Neural cell (in vitro differentiated cells): ENCODE results near the genes ABHD17B and RORB.

GRCh38 chr9:71713806-71714446 lies 54.4 kb downstream of the CEMIP2 start:
- RAMPAGE, long total RNA, result no peak

- RAMPAGE, long total RNA, result no peak
Observed at GRCh38 chr9:71756568-71757053, 11.7 kb downstream of the CEMIP2 start.

GRCh38 chr9:71909944-71910703 lies 869 bp downstream of the ABHD17B start:
- RAMPAGE, long total RNA, result no peak

- RAMPAGE, long total RNA, result no peak
Observed at GRCh38 chr9:71910704-71911375, at the start of gene ABHD17B. Gene ABHD17B (minus strand): TSS chr9:71911193.

DNA sequence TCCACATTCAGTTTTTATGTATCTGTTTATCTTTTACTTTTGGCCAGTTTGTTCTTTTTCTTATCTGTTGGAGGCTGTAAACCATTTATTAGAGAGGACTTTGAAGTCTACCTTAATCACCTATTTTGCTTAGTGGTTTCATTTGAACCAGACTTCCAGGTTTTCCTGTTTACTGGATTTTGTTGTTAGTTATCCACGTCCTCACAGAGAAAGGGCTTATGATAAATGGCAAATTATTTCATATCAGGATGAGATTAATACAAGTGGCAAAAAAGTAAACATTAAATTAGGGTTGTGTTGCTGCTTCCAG lies 21.4 kb upstream of the GDA start:
- RAMPAGE, long total RNA, result no peak

GRCh38 chr9:72357374-72358369 lies 7.3 kb downstream of the ZFAND5 start:
- RAMPAGE, long total RNA, result no peak

DNA sequence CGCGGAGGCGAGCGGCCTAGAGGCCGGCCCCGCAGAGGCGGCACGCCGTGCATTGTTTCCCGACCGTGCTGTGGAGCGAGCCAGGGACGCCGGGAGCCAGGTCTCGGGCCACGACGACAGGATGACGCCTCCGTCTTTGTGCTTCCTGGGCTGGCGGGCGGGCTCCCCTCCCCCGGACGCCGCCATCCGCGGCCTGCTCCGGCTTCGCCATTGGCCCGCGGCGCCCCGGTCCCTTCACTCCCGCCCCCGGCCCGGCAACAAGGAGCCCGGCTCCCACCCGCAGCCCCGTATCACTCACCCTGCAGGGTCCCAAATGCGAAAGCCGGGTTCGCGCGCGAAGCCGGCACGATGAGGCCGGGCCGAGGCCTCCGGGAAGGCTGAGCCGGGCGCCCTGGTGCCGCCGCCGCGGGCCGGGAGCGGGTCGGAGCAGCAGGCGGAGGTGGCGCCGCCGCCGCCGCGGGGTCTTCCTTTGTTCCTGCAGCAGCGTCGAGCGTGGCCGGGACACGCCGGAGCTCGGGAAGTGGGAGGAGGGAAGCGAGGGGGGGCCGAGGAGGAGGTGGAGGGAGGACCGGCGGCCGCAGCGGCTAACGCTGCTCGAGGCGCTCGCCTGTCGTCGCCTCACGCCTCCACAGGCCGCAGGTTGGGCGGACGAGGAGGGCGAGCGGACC lies 476 bp downstream of the ZFAND5 start:
- RAMPAGE, long total RNA, result no peak

DNA sequence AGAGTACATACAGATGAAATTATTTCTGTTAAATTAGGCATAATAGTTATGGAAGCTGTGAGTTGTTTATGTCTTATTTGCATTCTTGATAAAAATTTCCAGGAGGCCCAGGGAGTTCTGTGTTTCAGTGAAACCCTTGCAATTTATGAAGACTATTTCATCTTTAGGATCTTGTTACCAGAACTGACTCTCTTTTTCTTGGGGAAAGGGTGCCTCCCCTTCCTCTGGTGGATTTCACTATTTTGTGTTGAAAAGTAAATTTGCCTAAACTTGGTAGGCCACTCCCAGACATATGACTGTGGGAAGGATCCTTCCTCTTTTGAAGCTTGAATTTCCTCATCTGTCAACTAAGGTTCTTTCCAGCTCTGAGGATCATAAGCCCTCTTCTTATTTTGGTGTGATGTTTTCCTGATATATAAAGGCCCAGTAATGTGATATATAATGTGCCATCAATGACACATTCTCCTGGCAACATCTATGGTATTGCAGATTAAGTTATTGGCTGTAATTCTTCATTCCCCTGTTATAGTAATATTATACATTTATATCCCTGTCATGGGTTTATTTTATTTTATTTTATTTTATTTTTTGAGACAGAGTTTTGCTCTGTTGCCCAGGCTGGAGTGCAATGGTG lies 59.1 kb upstream of the ZFAND5 start:
- RAMPAGE, long total RNA, result no peak

GRCh38 chr9:72477888-72478606 lies 43.4 kb upstream of the TMC1 start:
- RAMPAGE, long total RNA, result no peak

DNA sequence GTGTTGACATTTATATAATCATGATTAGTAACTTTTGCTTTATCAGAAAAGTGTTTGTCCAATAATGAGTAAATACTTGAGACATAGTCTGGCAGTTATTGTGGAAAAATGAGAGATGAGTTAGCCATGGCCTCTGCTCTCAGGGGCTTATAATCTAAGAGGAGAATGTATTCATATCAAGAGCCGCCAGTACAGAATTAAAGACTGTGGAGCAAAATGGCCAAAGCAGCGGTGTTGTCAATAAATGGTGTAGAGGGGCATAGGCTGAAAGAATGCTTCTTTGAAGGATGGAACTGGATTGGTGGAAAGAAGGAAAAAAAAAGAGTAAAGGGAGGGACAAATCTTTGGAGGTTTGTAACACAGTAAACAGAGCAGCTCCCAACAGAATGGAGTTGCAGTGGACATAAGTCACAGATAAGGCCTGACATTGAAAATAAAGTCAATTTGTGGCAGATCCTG lies 9.2 kb downstream of the ALDH1A1 start:
- RAMPAGE, long total RNA, result no peak

GRCh38 chr9:73038212-73039160 lies 85.6 kb upstream of the ALDH1A1 start:
- RAMPAGE, long total RNA, result no peak

DNA sequence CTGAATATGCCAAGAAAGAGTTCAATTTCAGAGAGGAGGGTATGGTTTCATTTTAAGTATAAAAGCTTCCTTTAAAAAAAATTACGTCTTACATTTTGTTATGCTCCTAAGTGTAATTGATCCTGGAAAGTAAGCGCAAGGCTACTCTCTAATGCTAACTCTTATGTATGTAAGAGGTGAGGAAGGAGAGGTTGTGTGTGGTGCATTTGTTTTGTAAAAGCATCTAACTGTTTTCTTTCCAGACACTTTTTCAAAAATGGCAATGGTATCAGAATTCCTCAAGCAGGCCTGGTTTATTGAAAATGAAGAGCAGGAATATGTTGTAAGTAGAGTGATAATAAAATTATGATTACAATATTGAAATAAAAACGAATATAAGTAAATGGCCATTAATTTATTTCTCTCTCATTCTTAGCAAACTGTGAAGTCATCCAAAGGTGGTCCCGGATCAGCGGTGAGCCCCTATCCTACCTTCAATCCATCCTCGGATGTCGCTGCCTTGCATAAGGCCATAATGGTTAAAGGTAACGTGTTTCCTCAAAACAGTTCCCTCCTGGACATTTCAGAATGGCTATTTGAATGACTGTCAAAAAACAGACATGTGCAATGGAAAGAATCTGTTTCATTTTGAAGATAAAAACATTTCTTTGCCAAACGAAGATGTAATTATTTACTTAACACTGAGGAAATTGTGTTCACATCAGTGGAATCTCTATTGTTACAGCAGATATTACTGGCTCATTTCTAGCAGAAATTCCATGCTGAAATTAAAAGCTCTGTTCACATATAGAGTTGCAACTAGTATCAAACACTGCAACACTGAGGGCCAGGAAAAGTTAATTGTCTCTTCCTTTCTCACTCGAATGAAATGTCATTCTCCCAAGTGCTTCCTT lies 6.9 kb downstream of the ANXA1 start:
- RAMPAGE, long total RNA, result no peak

DNA sequence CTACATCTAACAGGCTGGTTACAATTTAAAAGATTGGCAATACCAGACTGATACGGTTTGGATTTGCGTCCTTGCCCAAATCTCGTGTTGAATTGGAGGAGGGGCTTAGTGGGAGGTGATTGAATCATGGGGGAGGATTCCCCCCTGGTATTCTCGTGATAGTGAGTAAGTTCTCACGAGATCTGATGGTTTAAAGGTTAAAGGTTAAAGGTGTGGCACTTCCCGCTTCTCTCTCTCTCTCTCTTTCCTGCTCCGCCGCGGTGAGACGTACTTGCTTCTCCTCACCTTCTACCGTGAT lies 107.3 kb downstream of the ANXA1 start:
- RAMPAGE, long total RNA, result no peak

- RAMPAGE, long total RNA, result no peak
Observed at GRCh38 chr9:73445200-73445911, 293.7 kb downstream of the ANXA1 start.

DNA sequence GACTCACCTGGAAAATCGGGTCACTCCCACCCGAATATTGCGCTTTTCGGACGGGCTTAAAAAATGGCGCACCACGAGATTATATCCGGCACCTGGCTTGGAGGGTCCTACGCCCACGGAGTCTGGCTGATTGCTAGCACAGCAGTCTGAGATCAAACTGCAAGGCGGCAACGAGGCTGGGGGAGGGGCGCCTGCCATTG lies 72.7 kb upstream of the RORB start:
- RAMPAGE, long total RNA, result no peak

- RAMPAGE, long total RNA, result start-site peak on the plus strand at chr9:74497314-74497338, 282 and 216 reads in 2 replicates
Observed at GRCh38 chr9:74496999-74497986, at the start of gene RORB. Gene RORB (plus strand): TSS chr9:74497335.

DNA sequence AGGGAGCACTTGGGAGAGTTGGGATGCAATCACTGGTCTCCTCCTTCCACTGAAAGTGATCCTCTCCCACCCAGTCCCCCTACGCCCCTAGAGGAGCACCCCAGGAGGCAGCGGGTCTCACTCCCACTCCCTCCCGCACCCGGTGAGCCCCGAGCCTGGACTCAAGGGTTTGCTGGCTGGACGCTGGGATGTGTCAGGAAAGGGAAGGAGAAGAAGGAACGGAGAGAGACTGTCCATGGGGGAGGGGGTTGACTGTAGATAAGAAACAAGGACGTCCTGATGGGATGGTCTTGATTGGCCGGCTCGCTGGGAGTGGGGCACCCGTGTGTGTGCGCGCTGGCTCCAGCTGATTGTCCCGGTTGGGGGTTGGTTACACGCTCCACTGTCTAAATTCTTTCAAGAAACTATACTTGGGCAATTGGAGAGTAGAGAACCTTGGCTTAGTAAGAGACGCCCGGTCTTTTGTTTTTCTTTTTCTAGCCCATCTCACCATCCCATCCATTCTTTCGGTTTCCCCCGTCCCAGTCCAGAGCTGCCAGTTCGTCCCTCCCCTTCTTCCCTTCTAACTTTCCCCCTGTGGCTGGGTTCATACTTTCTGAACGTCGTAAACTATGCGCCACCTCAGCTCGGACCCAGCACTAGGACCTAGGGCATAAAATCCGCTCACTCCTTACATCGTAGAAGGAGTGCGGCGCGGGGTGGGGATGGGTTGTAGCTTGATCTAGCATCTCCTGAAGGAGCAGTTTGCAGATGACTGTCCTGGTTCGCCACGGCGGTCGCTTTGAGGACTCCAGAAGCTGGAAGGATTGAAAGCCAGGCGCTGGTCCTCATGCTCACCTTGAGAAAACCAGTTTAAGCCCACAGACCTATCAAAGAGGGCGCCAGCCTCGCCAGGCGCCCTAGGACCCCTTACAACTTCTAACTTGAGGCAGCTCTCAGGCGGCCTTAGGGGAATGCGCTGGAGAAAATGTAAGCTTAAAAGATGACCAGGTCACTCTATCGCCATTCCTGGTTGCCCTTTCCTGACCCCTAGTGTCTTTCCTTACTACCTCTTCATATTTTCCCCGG lies 2.4 kb downstream of the RORB start:
- RAMPAGE, long total RNA, result no peak

DNA sequence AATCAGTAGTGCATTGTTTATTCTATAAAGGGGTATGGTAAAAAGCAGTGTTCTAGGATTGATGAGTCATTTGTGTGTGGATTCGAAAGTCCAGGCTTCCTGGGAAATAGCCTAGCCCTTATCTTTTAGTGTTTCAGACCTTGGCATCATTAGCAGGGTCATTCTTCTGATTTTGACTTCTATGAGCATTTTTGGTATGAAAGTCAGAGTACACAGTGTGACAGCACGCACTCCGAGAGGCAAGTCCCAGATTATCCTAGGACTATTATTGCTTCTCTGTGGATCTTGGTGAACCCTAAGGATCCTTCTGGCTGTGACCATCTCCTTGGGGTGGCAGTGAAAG lies 16.9 kb downstream of the PCSK5 start:
- RAMPAGE, long total RNA, result no peak

- RAMPAGE, long total RNA, result no peak
Observed at GRCh38 chr9:76472810-76473450, 13.9 kb downstream of the GCNT1 start.

DNA sequence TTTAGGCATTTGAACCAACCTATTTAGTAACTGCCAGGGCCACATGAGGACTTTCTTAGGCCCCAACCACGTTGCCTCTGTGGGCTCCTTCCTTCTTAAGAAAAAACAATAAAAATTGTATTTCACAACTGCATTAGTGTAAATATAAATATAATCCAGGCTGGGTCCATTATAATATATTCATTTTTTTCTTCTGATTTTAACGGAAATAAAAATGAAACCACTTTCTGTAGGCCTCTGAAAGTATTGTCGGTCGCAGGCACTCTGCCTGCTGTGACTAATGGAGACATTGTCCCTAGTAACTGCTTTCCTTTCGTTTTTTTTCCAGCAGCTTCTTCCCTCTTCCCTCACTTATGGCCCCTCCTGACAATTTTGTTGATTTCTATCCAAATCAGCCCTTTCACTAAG lies 71.7 kb downstream of the GCNT1 start:
- RAMPAGE, long total RNA, result no peak